Epithelial cell of esophagus (primary cell): ENCODE results near the gene RBKS.

- RRBS, result 1% methylated on average over 29 of the region's 80 CpGs
Measured at GRCh38 chr2:27890083-27890918, at the start of gene RBKS. TSS of gene RBKS (minus strand) at chr2:27890387.

DNA sequence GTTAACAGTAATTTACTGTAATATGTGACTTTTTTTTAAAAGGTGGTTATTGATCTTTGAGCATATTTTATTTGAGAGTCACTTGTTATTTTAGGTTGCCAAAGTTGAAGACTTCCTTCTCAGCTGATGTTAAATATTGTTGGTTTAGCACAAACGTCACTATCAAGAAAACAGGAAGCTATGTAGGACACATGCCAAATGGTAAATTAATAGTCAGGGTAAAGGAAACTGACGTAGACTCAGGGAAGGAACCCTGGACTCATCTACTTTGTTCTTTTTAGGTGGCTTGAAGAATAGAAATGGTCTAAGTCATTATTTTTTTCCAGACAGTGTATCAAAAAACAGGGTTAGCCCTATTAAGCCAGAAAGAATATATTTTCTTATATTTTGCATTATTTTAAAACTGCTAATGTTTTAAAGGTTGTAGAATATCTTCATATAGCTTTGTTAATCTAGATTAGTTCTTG, 30.0 kb downstream of the BABAM2 start:
- RRBS, result no CpG with 5 or more reads among the region's 2 CpGs

DNA sequence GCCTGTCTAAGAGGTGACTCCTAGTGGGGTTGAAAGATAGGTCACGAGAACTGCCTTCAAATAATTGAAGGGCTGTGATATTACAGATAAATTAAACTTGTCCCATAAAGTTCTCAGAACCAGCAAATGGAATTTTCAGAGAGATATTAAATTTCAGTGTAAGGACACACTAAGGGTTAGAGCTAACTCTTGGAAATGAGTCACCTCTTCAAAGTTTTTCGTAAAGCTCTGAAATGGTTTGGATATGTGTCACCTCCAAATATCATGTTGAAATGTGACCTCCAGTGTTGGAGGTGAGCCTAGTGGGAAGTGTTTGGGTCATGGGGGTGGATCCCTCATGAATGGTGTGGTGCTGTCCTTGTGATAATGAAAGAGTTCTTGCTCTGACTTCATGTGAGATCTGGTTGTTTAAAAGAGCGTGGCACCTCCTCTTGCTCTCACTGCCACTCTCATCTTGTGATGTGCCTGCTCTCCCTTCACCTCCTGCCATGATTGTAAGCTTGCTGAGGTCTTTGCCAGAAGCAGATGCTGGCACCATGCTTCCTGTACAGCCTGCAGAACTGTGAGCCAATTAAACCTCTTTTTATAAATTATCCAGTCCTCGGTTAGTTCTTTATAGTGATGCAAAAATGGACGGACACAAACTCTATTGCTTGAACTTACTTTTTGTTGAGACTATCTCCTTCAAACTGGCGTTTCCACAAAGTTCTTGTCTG, 87.4 kb downstream of the BABAM2 start:
- RRBS, result no CpG with 5 or more reads among the region's 6 CpGs

- RRBS, result no CpG with 5 or more reads among the region's 7 CpGs
Measured at GRCh38 chr2:28164207-28164708, 228.4 kb upstream of the FOSL2 start.

GRCh38 chr2:28178263-28178804, 214.3 kb upstream of the FOSL2 start:
- RRBS, result no CpG with 5 or more reads among the region's 1 CpG

DNA sequence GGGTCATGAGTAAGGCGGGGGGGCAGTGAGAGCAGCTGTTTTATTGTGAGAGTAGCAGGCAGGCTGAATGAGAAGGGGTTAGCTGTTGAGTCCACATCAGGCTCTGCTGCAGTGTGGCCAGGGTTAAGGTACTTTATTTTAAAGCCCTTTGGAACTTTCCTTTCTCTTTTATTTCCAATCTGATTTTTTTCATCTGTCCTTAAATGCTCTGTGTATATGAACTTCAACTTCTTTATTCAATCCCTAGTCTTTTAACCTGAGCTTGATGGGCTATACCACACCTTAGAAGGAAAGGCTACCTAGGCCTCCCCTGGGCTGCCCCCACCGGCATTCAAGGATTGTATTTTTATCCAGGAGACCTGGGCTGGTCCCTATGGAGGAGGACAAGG, 111.8 kb upstream of the FOSL2 start:
- RRBS, result no CpG with 5 or more reads among the region's 2 CpGs

GRCh38 chr2:28355956-28356606, 36.6 kb upstream of the FOSL2 start:
- RRBS, result no CpG with 5 or more reads among the region's 12 CpGs

- RRBS, result no CpG with 5 or more reads among the region's 15 CpGs
Measured at GRCh38 chr2:28360445-28361081, 32.1 kb upstream of the FOSL2 start.

- RRBS, result no CpG with 5 or more reads among the region's 16 CpGs
Measured at GRCh38 chr2:28398130-28399294, 5.9 kb downstream of the FOSL2 start.

- RRBS, result no CpG with 5 or more reads among the region's 11 CpGs
Measured at GRCh38 chr2:28423121-28423573, 30.5 kb downstream of the FOSL2 start.

- RRBS, result no CpG with 5 or more reads among the region's 4 CpGs
Measured at GRCh38 chr2:28471256-28471605, 24.6 kb upstream of the PLB1 start.

DNA sequence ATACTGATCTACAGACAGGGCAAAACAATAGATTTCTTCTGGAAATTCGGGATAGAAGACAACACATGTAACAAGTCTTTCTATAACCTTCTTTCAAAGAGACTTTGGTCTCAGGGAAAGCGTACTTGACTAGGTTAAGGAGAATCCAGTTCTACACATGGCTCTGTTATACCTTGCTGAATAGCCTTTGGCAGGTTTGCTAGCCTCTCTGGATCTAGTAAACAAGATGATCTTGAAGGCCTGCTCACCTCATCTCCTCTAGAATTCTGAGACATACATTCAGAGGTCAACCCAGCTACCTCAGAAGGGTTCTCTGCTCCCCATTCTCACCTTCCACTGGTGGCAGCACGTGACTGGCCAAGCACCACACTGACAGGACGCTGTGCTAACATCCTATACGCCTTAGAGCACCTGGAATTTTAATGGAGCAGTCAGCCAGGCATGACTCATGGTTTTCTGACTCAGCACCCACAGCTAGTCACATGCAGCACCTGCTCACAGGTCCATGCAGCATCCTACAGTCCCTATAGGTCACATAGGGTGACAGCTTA, 12.3 kb downstream of the PLB1 start:
- RRBS, result no CpG with 5 or more reads among the region's 5 CpGs

DNA sequence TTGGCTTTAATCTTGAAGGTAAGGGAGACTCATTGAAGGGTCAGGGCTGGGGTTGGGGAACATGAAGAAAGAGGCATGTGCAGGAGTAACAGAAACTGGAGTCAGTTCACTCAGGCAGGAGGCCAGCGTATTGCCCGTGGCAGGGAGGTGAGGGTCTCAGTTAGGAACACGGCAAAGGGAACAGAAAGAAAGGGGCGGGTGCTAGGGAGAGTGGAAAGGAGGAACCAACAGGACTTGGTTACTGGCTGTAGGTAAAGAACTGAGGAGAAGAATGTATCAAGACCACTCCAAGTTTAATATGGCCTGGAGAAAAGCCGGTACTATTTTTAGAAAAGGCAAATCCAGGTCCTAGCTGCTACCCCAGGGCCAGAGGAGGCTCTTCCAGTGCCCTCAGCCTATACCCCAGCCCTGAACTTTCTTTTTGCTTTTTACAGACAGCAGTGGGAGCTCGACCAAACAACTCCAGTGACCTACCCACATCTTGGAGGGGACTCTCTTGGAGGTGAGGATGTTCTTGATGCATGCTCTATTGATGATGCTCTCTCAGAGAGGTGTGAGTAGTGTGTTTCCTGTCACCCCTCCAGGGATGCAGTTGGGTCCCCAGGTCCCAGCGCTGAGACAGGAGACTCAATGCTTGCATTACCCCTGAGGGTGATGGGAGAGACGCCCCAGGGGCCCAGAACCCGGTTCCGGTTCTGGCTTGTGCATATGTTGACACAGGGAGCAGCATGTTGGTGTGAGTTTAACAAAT, 124.1 kb downstream of the PLB1 start:
- RRBS, result no CpG with 5 or more reads among the region's 10 CpGs

DNA sequence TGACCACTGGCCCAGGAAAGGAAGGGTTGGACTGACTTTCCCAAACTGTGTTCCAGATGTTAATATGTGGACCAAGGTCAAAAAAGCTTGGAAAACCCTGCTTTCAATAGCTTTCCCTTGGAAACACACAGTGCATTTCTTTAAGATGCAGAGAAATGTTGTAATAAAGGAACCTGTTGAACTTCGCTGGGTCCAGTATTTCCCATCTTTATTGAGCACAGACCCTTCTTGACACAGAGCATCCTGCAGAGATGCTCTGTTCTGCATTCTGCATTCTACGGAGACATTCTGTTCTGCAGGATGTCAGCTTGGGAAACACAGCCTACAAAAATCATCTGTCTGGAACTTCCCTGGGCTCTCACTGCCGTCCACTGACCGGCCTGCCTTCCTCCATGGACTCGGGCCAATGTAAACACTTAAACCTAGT, 90.2 kb upstream of the PPP1CB start:
- RRBS, result no CpG with 5 or more reads among the region's 5 CpGs

DNA sequence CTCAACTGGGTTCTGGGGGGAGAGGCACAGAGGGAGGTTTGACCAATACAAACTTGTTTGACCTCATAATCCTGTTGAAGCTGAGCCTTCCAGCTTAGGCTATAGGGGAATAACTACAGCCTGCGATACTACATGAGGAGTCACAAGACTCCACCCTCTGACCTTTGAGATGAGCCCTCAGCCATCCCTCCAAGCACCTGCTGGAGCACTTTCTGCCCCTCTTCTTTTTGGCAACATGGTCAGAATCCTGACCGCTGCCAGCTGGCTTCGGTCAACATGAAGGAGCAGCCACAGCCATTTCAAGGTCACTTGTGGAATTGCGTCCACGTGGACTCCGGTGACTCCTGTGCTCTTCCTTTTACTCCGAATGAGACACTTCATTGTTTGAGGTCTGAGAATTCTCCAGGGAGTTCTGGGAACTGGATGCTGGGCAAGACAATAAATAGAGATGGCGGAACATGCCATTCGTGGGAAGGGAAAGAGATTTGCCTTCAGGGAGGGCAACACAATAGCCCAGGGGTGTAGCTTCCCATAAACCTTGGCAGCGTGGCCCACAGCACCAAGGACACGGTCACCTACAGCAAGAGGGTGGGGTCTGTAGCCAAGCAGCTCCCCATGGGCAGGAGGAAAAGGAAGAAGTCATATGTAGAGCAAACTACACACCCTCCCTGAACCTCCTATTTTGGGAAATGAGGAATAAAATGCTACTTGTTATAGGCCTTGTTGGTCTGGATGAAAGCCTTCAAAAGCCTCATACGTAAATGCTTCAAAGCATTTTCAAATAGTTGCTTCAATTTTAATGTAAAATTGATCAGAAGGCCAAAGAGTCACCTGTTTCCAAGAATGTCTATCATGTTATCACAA, 73.3 kb upstream of the PPP1CB start:
- RRBS, result no CpG with 5 or more reads among the region's 12 CpGs

- RRBS, result no CpG with 5 or more reads among the region's 3 CpGs
Measured at GRCh38 chr2:28913457-28913758, 18.9 kb downstream of the WDR43 start.

GRCh38 chr2:29016495-29017027, 35.5 kb downstream of the TOGARAM2 start:
- RRBS, result no CpG with 5 or more reads among the region's 6 CpGs

DNA sequence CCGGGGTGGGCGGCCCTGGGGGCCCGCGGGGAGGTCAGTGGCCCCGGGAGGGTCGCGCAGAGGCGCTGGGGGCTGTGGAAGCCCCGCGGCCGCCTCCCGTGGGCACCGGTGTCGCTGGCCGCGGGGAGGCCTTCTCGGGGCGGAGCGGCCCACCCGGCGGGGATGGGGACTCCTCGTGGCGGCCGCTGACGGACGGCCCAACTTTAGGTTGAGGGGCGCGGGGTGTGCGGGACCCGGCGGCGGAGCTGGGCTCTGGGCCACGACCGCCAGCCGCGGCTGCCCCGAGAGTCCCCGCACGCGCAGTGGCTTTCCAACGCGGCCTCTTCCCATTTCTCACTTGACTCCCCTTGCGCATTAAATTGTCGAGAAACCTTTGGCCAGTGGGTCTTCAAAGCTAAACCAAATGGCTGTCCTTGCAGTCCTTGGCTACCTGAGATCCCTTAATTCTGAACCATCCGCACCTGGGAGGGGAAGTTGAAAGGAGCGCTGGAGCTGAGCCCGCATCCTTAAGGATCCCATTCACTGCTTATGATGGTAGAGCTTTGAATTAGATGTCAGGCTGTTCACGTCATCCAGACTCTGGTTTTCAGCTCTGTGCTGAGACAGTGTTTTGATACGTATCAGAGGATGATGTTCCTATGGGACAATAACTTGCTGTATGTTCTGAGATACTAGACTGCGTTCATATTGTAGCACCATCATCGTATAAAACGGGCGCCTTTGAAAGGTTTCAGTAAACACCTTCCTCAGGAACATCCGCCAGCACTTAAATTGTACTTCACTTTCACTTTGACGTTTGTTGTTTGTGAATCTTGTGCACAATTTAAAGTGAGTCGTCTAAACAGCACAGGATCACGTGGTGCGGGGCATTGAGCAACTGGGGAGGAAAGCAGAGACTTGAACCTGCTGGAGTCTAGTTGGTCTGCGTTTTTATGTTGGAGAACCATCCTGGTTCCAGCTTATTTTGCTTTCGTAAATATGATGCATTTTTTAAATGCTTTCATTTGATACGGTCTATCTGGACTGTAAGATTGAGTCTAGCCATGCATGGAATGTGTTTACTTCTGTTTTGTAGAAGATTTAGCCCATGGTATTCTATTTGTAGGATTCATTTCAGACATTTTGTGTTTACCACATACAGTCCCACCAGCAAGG, 888 bp downstream of the CLIP4 start:
- RRBS, result 2% methylated on average over 28 of the region's 61 CpGs

DNA sequence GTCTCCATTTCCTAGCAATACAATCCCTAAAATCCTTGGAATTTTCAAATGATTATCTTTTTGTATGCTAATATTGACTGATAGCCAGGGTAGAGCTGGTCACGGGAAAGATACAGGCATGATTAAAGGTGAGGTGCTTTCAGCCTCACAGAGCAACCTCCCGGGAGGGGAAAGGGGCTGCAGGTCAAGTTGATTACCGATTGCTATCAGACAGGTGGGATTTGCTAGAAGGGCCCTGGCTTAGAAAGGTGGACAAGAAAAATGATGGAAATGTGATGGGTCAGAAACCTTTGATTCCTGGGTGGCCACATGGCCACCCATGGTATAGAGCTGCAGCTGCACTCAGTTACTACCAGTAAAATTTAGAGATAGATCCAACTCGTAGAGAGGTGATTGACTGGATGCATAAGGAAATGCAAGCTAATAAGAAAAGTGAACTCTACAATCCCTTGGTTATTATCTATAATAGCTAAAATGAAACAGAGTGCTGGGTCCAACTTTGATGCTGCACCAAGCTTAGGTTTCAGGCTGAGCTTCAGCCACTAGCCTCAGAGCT, 15.3 kb downstream of the YPEL5 start:
- RRBS, result no CpG with 5 or more reads among the region's 4 CpGs

DNA sequence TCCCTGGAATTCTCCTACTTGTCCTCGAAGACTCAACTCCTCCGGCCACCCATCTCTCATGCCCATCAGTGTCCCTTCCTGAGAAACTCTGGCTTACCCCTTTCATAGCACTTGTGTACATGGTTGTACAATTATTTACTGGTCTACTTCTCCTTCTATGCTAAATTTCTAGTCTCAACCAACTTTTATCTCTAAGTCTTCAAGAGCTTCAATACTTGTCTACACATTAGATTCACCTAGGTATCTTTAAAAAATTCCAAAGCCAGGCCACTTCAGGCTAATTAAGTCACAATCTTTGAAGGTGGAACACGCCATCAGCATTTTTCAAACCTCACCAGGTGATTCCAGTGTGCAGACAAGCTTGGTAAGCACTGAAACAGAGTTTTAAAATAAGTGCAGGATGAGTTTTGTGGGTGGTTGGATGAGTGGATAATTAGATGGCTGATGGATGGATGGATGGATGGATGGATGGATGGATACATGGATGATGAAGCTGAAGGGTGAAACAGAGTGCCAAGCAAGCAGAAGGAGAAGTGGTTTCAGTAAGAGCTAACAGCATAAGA, 21.3 kb downstream of the YPEL5 start:
- RRBS, result no CpG with 5 or more reads among the region's 3 CpGs